SK-N-SH (cell line): ENCODE data around the genes KLHDC7B and MAPK8IP2.

GRCh38 chr22:50010581-50011173 lies 1.9 kb downstream of the IL17REL start:
- RRBS, result 13% methylated on average over 13 of the region's 56 CpGs
CAGE:
- cytosol, long polyA plus RNA, result no peak
- long polyA plus RNA, result no peak
- nucleus, long polyA plus RNA, result no peak

DNA sequence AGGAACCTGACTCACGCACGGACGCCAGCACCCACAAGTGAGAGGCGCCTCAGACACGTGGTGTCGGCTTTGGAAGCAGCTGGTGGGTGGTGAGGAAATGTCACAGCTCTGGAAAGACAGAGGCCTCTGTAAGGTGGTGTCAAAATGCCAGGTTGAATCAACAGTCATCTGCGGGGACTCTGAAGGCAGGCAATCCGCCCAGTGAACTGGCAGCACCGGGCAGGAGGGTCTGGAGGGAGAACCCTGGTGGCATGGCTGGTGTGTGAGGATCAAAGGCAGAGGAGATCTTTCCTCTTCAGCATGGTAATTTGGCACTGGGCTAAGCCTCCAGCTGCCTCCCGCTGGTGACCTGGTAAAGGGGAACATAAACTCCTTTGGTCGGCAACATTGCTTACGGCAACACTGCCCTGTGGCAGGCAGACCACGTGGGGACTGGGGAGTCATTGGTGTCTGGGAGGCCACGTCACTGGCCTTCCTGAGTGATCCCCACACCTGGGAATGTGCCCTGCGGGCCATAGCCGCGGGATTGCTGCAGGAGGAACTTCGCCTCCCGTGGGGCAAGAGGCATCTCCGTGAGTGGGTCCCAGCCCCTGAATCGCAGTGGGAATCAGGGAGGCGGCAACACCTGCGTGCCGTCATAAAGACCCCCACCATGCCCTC lies 15.5 kb upstream of the IL17REL start:
- RRBS, result no CpG with 5 or more reads among the region's 24 CpGs
CAGE:
- cytosol, long polyA plus RNA, result no peak
- long polyA plus RNA, result no peak
- nucleus, long polyA plus RNA, result no peak

DNA sequence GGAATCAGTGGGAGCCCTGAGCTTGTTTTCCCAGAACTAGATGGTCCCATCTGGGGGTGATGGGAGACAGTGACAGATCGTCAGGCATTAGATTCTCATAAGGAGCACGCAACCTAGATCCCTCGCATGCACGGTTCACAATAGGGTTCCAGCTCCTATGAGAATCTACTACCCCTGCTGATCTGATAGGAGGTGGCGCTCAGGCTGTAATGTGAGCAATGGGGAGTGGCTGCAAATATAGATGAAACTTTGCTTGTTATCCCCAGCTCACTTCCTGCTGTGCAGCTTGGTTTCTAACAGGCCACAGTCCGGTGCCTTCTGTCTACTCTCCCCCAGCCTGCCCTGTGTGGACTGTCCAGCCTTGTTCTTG lies 14.2 kb downstream of the MOV10L1 start:
- RRBS, result no CpG with 5 or more reads among the region's 6 CpGs
CAGE:
- cytosol, long polyA plus RNA, result no peak
- long polyA plus RNA, result no peak
- nucleus, long polyA plus RNA, result no peak

DNA sequence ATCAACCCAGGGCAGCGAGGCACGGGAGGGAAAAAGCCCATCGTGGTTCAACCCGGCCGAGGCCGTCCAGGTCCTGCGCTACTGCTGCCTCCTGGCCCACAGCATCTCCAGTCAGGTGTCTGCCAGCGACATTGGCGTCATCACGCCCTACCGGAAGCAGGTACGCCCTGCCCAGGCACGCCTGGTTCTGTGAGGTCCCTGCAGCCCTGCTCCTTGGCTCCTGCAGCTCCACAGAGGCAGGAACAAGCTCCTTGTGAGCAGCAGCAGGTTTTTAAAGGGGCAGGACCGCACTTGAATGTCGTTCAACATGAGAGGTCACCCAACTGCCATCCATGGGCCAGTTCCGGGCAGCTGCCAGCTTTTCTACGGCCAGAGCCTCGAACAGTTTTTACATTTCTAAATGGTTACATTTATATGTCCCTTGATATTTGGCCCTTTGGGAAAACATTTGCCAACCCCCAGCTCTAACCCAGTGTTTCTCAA lies 12.4 kb upstream of the PANX2 start:
- RRBS, result 94% methylated on average over 8 of the region's 18 CpGs
CAGE:
- cytosol, long polyA plus RNA, result no peak
- long polyA plus RNA, result no peak
- nucleus, long polyA plus RNA, result no peak

DNA sequence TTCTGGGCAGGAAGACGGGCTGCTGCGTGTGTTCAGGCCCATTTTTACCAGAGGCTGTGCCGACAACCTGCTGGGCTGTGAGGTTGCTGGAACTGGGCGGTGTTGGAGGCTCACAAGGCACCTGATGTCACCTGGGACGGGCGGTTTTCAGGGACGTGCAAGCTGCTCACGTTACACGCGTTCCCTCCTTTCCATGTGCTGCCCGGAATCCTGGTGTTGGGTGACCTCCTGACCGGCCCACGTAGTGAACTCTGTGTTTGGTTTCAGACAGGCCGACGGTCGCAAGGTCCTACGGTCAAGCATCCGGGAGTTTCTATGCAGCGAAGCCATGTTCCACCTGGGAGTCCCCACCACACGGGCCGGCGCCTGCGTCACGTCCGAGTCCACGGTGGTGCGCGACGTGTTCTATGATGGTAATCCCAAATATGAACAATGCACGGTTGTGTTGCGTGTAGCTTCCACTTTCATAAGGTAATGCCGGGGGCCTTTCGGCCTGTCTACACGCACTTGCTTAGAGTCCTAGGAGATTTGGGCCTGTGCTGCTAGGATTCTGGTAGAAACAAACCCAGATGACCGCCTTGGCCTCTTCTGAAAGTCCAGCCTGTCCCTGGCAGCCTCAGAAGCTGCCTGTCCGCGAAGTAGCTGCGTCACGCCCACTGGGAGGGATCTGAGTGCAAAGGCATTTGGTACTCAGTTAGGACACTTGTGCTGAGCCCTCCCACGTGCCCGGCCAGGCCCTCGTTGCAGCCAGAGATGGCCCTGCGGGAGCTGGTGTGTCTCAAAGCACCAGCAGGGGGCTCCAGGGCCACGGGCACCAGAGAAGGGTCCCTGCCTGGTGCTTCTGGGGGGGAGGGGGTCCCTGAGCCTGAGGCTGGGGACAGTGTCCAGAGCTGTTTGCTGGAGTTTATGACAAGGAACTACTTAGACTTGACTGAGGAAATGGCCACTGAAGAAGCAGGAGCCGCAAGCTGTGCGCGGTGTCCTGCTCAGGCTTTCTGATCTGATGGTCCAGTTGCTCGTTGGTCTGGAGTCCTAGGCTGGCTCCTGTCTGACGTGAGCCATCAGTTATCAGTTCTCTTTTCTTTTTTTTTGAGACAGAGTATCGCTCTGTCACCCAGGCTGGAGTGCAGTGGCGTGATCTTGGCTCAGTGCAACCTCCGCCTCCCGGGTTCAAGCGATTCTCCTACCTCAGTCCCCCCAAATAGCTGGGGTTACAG lies 5.6 kb downstream of the SELENOO start:
- RRBS, result 96% methylated on average over 10 of the region's 54 CpGs
CAGE:
- cytosol, long polyA plus RNA, result no peak
- long polyA plus RNA, result no peak
- nucleus, long polyA plus RNA, result no peak

DNA sequence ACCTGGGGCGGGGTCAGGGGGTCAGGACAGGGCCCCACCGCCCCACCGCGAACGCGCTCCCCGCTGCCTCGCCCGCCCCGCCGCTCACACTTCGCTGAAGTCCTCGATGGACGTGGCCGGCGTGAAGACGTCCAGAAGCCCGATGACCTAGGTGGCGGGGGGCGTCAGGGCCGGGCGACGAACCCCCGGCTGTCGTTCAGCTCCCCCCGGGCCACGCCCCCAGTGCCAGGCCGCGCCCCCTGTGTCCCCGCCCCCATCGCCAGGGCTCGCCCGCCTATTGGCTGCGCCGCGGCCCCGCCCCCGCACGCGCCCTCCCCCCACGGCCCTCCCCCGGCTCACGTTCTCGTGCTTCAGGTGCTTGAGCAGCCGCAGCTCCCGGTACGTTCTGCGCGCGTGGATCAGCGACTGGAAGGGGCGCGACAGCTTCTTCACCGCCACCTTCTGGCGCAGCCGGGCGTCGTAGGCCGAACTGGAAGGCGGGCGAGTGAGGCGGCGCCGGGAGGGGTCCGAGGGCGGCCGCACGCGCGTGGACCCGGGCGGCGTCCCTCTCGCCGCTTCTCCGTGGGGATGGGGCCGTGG lies 2.6 kb downstream of the MAPK11 start:
- RRBS, result 97% methylated on average over 42 of the region's 77 CpGs
CAGE:
- cytosol, long polyA plus RNA, result no peak
- long polyA plus RNA, result no peak
- nucleus, long polyA plus RNA, result no peak

GRCh38 chr22:50273683-50274840 lies 3.9 kb upstream of the MAPK11 start:
- RRBS, result no CpG with 5 or more reads among the region's 23 CpGs
CAGE:
- cytosol, long polyA plus RNA, result no peak
- long polyA plus RNA, result no peak
- nucleus, long polyA plus RNA, result no peak

DNA sequence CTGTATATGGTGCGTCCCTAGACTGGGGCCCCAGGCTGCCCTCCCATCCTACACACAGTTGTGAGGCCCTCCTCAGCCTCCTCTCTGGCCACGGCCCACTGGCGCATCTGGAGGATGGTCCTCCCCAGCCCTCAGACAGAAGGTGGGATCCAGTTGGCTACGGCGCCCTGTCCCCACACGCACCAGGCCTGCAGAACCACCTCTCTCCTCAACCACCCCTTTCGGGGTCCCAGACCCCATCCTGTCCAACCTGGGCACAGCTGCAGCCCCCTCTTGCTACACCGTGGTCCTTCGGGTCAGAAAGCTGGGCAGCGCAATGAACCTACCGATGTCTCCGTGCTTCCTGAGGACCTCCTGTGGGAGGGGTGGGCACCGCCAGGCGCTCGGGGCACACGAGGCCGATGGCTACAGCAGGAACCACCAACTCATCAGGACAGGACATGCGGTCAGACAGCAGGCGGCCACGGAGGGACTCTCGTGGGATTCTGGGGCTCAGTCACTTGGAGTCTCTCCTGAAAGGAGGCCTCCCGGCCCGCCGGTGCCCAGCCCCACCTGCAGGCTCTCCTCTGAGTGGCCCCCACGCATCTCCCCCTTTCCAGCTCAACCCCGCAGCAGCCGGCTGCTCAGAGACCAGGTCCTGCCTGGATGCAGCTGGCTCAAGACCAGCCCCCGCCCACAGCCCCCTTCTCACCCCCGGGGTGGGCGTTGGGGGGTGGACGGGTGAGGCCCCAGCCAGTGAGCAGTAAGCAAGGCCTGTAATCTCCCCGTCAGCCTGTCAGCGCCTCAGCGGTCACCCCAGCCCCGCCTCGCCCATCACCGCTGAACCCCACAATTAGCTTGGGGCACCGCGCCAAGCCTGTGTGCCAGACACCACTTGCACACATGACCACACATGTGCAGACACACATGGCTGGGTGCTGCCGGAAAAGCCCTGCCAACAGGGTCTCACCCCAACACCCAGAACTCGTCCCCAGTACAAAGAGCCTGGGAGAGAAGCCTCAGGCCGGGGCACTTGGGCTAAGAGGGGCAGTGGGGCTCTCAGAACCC lies 6.1 kb downstream of the PLXNB2 start:
- RRBS, result 49% methylated on average over 7 of the region's 42 CpGs
CAGE:
- cytosol, long polyA plus RNA, result no peak
- long polyA plus RNA, result no peak
- nucleus, long polyA plus RNA, result no peak

DNA sequence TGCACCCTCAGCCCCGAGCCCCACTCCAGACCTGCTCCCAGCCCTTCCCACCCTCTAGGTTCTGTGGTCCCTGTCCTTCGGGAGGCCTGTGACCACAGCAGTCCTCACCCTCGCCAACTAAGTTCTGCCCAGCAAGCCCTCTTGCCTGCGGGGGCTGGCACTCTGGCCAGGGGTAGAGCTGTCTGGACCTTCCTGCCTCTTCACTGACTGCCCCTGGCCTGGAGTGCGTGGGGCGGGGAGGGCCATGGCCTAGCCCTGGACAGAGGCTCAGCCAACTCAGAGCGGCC lies 1.7 kb upstream of the PLXNB2 start:
- RRBS, result no CpG with 5 or more reads among the region's 7 CpGs
CAGE:
- cytosol, long polyA plus RNA, result no peak
- long polyA plus RNA, result no peak
- nucleus, long polyA plus RNA, result no peak

DNA sequence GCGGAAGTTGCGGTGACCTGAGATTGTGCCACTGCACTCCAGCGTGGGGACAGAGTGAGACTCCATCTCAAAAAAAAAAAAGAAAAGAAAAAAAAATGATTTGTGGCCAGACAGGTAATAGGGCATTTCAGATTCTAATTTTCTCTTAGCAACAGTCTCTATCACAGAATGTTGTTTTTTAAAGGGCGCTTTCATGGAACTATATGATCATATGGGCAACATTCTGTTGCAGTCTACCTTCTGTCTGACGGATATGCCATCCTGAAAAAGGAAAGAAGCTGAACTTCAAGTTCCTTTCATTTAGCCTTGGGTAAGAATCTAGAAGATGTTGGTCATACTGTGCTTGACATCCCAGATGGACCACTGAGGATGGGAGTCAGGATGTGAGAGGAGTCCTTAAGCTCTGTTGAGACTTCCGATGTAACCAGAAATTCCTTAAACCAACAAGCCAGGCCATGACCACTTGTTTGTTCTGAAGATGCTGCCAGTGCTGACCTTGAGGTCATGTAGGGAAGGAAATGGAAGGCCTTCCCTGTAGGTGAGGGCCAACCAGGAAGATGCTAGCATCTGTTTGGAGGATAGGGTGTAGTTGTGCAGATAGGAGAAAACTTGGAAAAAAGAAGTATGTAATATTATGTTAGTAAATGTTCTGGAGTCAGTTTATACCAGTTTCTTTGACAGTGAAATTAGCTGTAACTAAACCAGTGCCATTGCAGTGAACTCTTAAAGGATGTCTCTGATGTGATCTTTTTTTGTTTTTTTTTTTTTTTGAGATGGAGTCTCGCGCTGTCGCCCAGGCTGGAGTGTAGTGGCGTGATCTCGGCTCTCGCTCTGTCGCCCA lies 45.9 kb downstream of the PPP6R2 start:
- RRBS, result no CpG with 5 or more reads among the region's 13 CpGs
CAGE:
- cytosol, long polyA plus RNA, result no peak
- long polyA plus RNA, result no peak
- nucleus, long polyA plus RNA, result no peak

- RRBS, result 98% methylated on average over 4 of the region's 41 CpGs
CAGE:
- cytosol, long polyA plus RNA, result no peak
- long polyA plus RNA, result no peak
- nucleus, long polyA plus RNA, result no peak
Observed at GRCh38 chr22:50436428-50437328, 38.2 kb downstream of the SBF1 start.

DNA sequence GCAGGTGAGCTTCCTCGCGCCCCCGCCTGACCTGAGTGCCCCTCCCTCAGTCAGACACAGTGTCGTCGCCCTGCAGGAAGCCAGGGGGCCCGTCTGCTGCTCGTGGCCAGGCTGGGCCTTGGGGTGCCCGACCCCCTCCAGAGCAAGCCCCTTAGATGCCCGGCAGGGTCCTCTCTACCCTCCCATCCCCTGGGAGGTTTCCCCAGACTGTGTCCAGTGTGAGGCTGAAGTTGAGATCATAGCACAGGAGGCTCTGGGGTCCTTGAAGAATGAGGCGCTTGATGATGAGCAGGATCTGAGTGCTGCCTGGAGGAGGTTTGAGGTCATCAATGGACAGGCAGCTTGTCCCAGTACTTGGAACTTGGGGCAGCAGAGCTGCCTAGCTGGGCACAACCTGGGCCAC lies 31.5 kb downstream of the SBF1 start:
- RRBS, result no CpG with 5 or more reads among the region's 10 CpGs
CAGE:
- cytosol, long polyA plus RNA, result no peak
- long polyA plus RNA, result no peak
- nucleus, long polyA plus RNA, result no peak

DNA sequence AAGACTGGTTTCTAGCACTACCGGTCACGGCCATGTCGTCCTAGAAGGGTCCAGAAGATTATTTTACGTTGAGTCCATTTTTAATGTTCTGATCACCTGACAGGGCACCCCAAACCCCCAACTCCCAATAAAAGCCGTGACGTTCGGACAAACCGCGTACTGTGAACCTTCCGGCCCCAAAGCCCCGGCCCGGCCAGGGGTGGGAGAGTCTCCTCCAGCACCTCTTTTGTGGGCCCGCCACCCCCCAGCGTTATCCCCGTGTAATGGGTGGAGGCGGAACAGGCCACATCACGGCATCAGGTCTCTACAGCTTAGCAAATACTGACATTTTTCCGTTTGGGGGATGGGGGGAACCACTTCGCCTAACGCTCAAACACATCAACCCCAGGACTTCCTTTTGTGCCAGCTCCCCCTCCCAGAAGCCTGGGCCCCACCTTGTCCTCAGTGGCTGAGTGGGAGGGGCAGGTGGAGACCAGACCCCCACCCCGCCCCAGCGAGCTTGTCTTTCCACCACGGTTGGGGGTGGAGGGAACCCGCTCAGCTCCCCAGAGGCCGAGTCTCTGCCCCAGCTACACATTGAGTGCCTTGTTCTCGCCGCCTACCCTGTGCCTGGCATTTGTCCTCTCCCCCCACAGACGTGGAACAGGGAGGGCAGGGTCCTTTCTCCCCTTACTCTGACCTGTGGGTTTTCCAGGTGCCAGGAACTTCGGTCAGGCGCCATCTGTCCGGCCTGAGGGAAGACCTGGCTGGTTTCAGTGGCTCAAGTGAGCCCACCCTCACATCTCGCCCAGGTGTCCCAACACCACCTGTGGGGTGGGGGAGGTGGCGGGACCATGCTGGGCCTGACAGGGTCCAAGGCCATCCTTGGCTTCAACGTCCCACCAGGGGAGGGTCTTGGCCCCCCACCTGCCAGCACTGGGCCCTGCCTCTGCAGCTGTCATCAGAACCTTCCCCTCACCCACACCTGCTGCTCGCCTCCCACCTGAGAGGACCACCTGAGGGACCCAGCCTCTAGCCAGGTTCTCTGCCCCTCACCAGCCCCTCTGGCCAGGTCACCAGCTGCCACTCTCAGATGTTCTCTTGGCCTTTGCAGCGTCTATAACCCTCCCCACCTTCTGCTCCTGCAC lies 29.5 kb downstream of the SBF1 start:
- RRBS, result no CpG with 5 or more reads among the region's 36 CpGs
CAGE:
- cytosol, long polyA plus RNA, result no peak
- long polyA plus RNA, result no peak
- nucleus, long polyA plus RNA, result no peak

DNA sequence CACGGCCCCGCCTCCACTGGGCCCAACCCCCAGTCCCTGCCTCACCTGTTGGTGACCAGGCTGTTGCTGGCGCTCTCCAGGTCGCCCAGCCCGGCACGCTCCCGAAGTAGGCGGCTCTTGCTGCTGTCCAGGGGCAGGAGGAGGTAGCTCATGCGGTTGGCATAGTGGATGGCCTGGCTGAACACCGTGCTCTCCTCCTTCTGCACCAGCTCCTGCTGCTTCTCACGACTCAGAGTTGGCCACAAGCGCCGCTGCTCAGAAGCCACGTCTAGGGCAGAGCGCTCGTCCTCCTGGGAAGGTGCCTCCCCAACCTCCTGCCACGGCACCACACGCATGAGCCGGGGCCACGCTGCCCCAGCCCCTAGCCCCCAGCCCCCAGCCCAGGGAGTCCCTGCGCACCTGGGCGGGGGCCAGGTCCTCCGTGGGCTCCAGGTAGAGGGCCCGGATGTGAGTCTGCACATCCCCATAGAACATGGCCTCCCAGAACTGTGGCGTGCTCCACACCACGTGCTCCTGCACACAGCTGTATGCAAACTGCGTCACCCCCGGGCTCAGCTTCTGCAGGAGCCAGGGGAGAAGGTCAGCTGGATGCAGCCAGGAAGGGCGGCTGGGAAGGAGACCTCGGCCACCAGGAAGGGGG lies 12.6 kb downstream of the SBF1 start:
- RRBS, result 97% methylated on average over 5 of the region's 30 CpGs
CAGE:
- cytosol, long polyA plus RNA, result no peak
- long polyA plus RNA, result no peak
- nucleus, long polyA plus RNA, result no peak

DNA sequence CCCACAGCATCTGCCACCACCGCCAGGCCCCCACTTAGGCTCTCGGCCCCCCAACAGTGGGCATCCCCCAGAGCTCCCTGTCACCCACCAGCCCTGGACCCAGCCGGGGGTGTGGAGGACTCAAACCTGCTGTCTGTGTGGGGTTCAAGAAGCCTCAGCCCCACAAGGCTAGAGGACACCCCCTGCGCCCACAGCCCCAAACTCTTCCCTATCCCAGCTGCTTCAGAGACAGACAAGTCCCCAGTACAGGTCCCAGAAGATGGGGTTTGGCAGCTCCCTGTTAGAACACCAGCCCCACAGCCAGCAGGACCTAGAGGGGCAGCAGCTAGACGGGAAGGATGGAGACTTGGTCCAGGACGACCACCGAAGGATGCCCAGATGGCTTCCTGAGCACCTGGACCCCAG lies 6.0 kb downstream of the SBF1 start:
- RRBS, result no CpG with 5 or more reads among the region's 7 CpGs
CAGE:
- cytosol, long polyA plus RNA, result no peak
- long polyA plus RNA, result no peak
- nucleus, long polyA plus RNA, result no peak

- RRBS, result 45% methylated on average over 4 of the region's 19 CpGs
CAGE:
- cytosol, long polyA plus RNA, result no peak
- long polyA plus RNA, result no peak
- nucleus, long polyA plus RNA, result no peak
Observed at GRCh38 chr22:50473625-50474191, 1.1 kb downstream of the SBF1 start.

DNA sequence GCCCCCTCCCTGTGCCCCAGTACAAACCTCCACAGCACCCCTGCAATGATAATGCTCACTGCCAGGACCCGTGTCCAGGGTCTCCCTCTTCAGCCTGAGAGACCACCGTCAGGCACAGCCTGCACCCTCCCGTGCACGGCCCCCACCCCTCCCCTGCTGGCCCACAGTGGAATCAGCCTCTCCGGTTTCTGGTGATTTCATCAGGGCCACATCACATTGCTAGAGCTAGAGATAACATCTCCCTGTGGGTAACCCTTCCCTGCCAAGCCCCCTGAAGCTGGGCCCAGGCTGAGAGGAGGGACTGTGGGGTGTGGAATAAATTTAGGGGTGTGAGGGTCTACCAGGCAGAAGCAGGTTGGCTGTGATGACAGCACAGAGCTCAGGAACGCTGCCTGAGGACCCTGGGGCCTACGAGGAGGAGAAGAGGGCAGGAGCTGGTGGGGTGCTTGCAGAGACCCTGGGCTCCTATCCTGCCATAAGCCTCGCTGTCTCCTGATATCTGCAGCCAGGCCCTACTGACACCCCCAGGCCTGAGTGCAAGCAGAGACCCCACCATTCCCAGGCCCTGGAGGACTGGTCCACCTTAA lies at the start of gene KLHDC7B:
Gene KLHDC7B, plus strand, starts transcription at position 347 of the 587 bp plus-strand sequence.
- RRBS, result no CpG with 5 or more reads among the region's 8 CpGs
CAGE:
- cytosol, long polyA plus RNA, result no peak
- long polyA plus RNA, result no peak
- nucleus, long polyA plus RNA, result no peak

DNA sequence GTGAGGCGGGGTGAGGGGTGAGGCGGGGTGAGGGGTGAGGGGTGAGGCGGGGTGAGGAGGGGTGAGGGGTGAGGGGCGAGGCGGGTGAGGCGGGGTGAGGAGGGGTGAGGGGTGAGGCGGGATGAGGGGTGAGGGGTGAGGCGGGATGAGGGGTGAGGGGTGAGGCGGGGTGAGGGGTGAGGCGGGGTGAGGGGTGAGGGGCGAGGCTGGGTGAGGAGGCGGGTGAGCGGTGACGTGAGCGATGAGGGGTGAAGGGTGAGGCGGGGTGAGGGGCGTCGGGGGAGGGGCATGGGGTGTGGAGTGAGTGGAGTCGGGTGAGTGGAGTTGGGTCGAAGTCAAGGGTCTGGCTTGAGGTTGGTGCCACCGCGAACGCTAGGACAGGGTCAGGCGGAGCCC lies 314 bp downstream of the SYCE3 start:
- RRBS, result no CpG with 5 or more reads among the region's 24 CpGs
CAGE:
- cytosol, long polyA plus RNA, result no peak
- long polyA plus RNA, result no peak
- nucleus, long polyA plus RNA, result no peak

DNA sequence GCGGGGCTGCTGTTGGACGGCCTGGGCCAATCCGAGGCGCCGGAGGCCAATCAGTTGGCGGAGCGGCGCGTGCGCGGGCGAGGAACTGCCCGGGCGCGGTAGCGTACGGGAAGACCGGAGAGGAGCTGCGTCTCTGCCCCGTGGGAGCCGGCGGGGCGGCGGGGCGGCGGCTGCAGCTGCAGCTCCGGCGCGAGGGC lies 294 bp upstream of the CHKB start:
- RRBS, result 1% methylated on average over 19 of the region's 29 CpGs
CAGE:
- cytosol, long polyA plus RNA, result no peak
- long polyA plus RNA, result no peak
- nucleus, long polyA plus RNA, result no peak

DNA sequence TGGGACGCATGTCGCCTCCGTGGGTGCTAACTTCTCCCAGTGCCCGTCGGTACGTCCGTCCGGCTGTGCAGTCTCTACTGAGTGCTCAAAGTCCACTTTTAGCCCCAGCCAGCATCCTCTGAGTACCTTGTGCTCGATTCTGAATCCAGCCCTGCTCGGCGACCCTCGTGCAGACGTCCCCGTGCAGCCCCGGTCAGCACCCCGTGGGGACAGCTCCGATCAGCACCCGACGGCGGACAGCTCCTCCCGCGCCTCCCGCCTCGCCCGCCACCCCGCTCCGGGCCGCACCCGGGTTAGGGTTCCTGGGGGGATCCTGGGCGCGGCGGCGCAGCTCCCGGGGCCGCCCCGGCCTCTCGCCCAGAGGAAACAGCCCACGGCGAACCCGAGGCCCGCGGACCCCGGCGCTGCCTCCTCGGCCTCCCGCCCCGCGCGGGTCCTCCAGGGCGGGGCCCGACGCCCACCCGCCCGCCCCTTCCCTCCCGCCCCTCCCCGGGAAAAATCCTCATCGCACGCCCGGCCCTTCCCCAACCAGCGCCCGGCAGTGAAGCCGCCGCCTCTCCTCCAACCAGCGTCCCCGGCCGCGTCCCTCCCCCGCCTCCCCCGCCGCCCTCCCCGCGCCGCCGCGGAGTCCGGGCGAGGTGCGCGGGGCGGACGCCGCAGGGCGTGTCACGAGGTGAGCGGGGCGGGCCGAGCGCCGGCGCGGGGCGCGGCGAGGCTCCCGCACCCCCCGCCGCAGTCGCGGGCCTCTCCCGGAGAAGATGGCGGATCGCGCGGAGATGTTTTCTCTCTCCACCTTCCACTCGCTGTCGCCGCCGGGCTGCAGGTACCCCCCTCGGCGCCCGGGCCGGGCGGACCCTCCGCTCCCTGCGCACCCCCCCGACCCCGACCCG lies at the start of gene MAPK8IP2:
Gene MAPK8IP2, plus strand, starts transcription at position 733 of the 890 bp plus-strand sequence.
- RRBS, result 2% methylated on average over 78 of the region's 118 CpGs
CAGE:
- cytosol, long polyA plus RNA, result no peak
- long polyA plus RNA, result no peak
- nucleus, long polyA plus RNA, result no peak